Metastatic Liver Carcinoma in the Adrenal Gland (tissue), 2 donors: ENCODE measurements around a stretch of chr1.

- PRO-cap, 2 experiments: no peak in any of the 2 experiments
These were observed 39.9 kb downstream of the MDM4 start for GRCh38 chr1:204555877-204556695.

GRCh38 chr1:204566166-204566673 lies 50.0 kb downstream of the MDM4 start:
- PRO-cap, 2 experiments: no peak in any of the 2 experiments

- PRO-cap, 2 experiments: no peak in any of the 2 experiments
These were observed 7.8 kb downstream of the LRRN2 start for GRCh38 chr1:204677875-204678081.

DNA sequence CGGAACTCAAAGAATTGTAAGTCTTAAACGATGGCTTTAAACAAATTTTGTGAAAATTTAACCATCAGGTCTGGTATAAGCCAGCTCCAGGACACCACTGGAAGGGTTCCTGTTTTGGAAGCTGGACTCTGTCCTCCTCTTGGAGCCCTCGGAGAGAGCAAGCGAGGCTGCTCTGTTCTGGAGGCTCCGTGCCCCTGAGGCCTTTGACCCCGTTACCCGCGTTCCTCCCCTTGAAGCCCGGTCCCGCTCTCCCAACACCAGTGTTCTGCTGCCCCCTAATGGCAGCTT lies 21.7 kb upstream of the NFASC start:
- PRO-cap, 2 experiments: no peak in any of the 2 experiments

DNA sequence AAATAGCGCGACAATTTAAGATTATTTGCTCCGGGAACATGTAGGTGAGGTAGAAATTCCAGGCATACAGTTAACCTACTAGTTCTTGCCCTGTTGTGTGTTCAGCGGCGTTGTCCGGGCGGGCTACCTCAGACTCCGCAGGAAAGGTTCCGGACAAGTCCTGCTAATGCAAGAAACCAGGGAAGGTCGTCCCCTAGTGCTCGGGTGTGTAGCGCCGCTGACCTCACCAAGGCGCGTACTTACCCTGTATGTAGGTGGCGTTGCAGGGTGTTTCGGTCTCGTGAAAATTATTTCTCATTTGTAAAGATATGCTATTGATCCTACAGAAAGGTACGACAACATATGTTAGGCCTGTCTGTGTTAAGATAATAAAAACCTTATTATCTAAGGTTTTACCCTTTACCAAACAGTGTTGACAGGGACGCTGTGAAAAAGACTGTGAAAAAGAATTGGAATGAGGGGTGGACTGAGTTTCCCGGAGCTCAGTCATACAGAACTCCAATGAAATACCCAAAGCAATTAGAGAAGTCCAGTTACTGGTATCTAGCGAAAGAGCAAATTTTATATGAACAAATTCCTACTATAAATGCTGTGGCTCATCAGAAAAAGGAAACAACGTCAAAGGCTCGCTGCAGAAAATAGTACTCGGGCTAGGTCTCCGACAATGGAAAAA lies 523 bp upstream of the RBBP5 start:
- PRO-cap, 2 experiments: peak in 2 of 2 experiments; most common plus-strand start position 196 of the sequence (in 2)

GRCh38 chr1:205247319-205248072 lies 19.8 kb downstream of the TMCC2 start:
- PRO-cap, 2 experiments: no peak in any of the 2 experiments

- PRO-cap, 2 experiments: peak in 1 of 2 experiments; most common plus-strand start chr1:205285089 (in 1); most common minus-strand start chr1:205284988 (in 1)
These were observed 37.1 kb downstream of the NUAK2 start for GRCh38 chr1:205284177-205285185.

DNA sequence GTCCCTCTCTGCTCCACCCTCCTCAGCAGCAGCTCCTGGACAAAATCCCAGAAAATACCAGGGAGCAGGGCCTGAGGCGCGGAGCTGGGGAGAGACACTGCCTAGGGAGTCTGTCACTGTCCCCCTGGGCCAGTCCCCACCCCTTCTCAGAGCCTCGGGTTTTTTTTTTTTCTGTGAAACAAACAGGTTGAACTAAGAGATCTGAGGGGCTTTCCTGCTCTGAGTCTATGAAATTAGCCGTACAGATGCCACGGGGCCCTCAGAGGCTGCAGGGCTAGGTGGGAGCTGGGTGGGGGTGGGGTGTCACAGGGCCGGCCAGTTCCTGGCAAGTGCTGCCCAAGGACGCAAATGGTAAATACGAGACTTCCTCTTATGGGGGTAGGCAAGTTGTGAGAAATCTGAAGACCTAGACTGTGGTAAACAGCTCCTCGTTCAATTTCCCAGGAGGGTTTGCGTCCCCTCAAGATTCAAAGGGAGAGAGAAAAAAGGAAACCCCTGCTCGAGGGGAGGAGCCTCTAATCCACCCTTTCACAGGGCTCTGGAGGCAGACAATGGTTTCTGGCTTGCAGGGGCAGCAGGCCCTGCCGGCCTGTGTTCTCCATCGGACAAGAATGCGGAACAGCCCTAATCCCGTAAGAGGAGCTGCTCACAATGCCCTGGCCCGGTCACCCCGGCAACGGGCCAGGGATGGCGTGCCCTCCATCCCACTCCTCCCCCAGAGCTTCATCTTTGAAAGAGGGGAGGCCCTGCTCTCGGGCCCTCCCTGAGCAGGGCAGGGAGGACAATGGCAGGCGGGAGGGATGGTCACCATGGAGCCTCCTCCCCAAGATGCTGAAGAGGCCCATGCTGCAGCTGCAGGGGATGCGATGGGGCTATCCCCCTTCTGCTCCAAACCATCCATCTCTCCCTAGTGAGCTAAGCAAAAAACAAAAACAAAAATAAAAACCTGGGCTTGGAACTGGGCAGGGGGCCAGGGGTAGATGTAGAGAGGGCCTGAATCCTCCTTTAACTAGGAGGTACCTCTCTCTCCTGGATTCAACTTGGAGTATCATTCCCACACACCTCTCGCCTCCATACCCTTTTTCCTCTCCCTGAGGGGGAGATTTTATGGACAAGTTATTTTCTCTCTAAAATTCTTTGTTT lies 7.7 kb downstream of the NUAK2 start:
- PRO-cap, 2 experiments: peak in 2 of 2 experiments; most common minus-strand start position 613 of the sequence (in 2)

GRCh38 chr1:205505655-205506293 lies 1.3 kb downstream of the CDK18 start:
- PRO-cap, 2 experiments: no peak in any of the 2 experiments

GRCh38 chr1:205519823-205520203 lies 15.3 kb downstream of the CDK18 start:
- PRO-cap, 2 experiments: no peak in any of the 2 experiments

- PRO-cap, 2 experiments: no peak in any of the 2 experiments
These were observed 26.4 kb upstream of the MFSD4A start for GRCh38 chr1:205542330-205542907.

DNA sequence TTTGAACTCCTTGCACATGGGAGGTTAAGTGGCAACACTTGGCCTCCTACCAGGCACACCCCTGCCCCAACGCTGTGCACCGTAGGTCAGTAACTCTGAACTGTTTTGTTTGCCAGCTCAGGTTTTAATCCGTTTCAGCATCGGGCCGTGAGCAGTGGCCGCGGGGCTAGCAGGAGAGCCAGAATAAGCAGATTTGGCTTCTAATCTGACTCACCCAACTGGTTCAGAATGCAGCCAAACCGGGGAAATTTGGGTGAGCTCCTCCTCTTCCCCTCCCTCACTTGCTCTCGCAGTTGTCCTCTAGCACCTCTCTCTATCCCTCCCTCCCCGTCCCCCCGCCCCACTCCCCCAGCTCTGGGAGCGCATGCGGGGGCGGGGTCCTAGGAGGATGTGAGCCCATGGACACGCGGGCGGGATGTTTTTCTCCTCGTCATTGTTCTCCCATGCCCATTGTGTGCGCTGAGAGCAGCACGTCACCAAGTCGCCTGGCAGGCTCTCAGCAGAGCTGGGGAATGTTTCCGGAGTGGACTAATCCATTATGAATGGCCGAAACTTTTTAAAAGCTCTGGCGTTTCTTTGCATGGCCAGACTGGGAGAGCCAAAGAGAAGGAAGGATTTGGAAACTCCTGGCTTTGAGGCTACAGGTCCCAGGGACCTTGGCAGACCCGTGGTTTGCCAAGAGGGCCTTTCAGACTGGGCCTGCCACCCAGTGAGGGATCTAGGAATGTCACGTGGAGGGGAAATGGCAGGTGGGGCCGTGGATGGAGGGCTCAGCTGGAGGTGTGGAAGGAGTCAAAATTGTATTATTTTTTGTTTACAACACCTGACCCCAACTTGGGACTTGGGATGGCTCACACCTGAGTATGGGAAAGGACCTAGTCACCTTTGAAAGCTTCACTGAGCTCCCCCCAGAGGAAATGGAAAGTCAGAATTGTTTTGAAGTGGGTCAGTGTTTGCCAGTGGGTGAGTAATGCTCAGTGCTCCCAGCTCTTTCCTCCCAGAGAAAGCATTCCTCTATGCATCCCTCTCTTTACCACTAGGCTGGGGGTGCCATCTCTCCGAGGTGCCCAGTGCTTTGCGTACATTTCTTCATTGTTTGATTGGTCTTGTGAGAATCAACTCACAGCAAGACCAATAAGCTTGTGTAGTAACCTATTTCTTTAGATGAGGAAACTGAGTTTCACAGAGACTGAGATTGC lies 25.2 kb upstream of the MFSD4A start:
- PRO-cap, 2 experiments: no peak in any of the 2 experiments

DNA sequence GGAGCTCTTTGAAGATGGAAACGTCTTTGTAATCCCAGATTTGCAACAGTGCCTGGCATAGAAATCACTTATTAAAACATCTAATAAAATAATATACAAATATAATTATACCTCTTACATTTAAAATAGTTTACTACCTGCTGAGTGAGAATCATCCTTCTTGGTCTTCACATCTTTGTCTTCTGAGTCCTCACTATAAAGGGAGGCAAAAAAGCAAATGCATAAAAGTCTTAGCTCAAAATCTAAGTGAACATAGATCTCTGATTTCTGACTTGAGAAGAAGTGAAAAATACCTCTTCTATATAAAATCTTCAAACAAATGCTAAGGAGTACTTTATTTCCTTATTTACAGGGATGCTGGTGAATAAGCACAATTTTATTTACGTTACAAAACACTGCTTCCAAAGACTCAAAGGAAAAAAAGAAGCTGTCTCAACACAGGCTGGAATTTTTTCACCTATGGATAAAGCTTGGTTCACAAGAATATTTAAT lies 26.1 kb downstream of the NUCKS1 start:
- PRO-cap, 2 experiments: no peak in any of the 2 experiments

DNA sequence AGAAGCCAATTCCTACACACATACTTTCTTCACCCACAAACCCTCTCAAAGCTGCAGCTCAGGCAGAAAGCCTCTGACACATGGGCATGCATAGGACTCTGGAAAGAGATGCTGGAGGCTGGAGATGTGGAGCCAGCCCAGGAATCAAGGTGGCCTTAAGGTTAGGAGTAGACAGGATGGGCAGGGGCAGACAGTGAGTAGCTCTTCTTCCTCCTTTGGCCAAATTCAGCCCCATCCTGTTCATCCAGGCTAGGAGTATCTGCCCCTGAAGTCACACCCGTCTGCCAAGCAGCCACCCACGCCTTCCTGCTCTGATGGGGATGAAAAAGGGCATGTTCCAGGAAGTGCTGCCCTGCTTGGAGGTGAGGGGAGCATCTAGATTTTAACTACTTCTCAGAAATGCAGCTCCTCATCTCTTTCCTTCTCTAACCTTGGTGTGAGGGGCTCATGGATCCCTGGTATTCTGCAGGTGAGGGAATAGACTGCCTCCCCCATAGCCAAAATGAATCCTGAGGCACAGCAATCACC lies 7.7 kb downstream of the SLC41A1 start:
- PRO-cap, 2 experiments: no peak in any of the 2 experiments

- PRO-cap, 2 experiments: no peak in any of the 2 experiments
These were observed 23.2 kb downstream of the SLC26A9 start for GRCh38 chr1:205919809-205920665.

- PRO-cap, 2 experiments: no peak in any of the 2 experiments
These were observed 19.3 kb downstream of the RAB7B start for GRCh38 chr1:205983706-205984415.

- PRO-cap, 2 experiments: no peak in any of the 2 experiments
These were observed 90.1 kb upstream of the IKBKE start for GRCh38 chr1:206380230-206380577.

GRCh38 chr1:206445606-206446338 lies 24.5 kb upstream of the IKBKE start:
- PRO-cap, 2 experiments: no peak in any of the 2 experiments

- PRO-cap, 2 experiments: no peak in any of the 2 experiments
These were observed 8.8 kb upstream of the IKBKE start for GRCh38 chr1:206461170-206462123.

DNA sequence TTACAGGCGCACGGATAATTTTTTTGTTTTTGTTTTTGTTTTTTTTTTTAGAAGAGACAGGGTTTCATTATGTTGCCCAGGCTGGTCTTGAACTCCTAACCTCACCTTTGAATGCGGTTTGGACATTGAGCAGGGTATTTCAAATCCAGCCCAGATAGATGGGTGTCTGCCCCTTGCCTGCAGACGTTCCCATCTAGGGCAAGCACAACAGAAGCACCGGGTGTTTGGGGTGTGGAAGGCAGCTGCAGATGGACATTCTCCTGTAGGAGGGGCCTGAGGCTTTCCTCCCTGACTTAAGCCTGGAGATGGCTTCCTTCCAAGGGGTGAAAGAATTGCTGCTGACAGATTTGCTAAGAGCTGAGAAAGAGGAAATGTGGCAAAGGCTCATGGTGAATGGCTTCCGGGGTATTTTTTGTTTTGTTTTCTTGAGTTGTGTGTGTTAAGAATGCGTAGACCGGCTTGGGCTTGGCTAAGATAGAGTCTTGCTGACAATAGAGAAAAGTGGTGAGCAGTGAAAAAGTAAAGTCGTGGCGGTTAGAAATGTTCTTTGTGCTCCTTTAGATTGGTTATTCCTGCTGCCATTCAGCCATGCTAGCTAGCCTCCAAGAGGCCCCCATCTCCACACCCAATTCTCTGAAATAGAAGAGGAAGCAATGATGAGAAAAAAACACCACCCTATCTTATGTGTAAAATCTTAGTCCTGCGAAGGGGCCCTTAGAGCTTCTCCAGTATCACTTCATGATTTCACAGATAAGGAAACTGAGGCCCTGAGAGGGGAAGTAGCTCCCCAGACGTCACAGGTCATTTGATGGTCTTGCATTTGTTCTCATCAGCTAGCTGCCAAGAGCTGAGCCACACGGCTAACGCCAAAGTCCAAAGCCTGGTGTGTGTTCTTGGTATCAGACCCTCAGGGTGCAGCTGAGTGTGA lies 37.0 kb downstream of the EIF2D start:
- PRO-cap, 2 experiments: no peak in any of the 2 experiments